ENCODE measurements around the genes HNRNPA0, NME5 and REEP2.

- PRO-cap: bidirectional peak, plus-strand start at chr5:136080720, minus-strand start at chr5:136080615
These were observed 51.7 kb downstream of the TGFBI start for GRCh38 chr5:136080433-136080981.

DNA sequence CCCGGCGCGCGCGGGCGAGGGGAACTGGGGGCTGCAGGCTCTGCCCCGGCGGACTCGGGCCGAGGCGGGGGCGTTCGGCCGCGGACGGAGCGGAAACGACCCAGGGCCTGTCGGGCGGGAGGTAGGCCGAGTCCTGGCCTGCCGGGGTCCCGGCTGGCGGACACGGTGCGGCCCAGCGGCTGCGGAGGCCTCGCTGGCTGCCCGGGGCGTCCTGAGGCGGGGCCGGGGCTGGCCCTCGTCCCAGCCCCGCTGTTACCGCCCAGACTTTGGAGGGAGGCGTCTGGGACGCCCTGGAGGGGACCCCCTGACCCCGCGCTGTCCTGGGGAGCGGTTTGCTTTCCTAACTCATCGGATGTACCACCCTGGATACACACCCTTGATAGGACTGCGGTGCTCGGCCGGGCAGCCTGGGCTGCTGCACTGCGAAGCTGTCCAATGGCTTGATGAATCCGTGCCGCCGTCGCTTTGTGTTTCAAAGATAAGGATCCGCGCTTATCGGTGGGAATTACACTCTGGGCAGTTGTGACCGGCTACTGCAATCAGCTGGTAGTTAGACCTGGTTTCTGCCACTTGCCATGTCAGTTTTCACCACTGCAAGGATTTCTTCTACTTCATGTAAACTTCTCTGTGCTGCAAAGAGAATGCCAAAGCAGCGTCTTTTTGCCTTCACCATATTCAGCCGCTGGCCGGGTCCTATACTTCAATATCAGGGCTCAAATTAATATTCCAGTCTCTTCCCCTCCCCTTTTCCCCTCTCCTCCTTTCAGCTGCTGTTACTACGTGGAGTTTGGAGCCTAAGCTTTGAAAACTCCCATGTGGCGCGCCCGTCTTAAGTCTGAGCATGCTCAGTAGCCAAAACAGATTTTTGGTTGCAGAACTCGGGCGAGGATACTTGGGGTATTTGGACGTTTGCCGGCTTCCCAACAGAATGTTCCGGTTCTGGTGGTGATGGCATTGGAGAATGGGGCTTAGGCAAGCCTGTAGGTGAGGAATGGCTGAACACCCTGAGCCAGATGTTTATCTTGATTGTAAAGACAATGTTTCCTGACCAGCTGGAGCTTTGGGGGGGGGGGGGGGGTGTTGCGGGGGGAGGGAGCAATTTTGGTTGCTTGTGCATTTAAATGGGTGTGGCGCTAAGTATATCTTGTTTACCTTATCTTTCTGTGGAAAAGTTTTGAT lies 720 bp downstream of the SMAD5 start:
- PRO-cap: unidirectional peak, minus-strand start at position 453 of the sequence; bidirectional peak, plus-strand start at position 923 of the sequence, minus-strand start at position 789 of the sequence

GRCh38 chr5:136181187-136181739 lies 11.7 kb downstream of the SMIM32 start:
- PRO-cap: no peak

GRCh38 chr5:137072553-137073186 lies 426.5 kb downstream of the SPOCK1 start:
- PRO-cap: bidirectional peak, plus-strand start at chr5:137072661, minus-strand start at chr5:137072434

DNA sequence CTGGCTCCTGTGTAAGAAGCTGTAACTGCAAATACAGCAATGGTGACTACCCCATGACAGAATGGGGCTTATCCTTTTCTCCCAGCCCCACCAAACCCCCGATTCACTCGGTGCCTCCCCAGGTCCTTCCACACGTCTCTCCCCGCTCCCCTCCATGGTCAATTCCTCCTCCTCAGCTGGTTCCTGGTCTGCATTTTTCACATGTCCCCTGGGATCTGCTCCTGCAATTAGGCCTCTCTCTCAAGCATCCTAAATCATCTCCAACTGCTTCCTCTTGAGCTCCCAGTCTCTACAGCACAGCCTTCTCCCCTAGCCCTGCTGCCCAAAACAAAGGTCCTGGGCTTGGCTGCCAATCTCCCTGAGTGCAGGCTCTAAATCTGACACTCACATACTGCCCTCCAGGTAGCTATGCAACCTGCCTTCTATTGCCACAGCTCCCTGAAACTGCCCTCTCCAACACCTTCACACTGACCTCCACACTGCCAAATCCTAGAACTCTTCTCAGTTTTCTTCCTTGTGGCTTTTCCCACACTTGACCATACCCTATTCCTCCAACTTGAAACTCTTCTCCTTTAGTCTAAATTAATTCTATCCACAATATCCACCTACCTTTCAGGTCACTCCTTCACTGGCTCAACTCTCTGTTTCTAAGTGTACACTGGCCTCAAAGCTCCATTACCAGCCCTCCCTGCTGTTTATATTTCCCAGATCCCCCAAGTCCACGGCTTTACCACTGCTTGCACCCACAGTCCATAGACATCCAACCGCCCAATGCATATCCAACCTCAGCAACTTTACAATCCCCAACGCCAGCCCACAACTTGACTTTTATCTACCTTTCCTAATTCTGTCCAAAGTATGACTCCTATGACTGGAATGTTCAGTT lies 107.4 kb downstream of the SPOCK1 start:
- PRO-cap: no peak

DNA sequence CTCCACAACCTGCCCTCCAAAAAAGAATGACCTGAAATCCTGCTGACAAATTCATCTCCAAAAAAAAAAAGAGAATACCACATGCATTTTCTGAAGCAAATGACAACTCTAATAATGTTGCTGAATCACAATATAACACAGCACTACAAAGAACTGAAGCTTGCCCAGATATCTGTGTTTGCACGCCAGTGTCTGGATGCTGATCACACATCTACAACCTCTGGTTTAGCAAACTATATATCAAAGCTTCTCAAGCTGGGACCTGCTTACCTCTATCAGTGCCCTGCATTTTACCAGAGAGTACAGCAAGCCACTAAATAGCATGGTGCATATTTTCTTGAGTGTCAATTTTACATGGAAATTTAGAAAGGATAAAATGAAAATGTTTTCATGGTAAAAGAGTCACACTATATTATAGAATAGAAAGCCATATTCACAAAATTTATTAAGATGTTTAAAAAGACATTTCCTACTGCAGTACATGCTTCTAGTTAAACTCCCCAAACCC lies 73.7 kb downstream of the SPOCK1 start:
- PRO-cap: no peak

- PRO-cap: bidirectional peak, plus-strand start at chr5:137754519, minus-strand start at chr5:137754357; bidirectional peak, plus-strand start at chr5:137754787, minus-strand start at chr5:137754688
These were observed at the start of gene HNRNPA0 for GRCh38 chr5:137754255-137755172. Gene HNRNPA0, minus strand, starts transcription at chr5:137754363.

DNA sequence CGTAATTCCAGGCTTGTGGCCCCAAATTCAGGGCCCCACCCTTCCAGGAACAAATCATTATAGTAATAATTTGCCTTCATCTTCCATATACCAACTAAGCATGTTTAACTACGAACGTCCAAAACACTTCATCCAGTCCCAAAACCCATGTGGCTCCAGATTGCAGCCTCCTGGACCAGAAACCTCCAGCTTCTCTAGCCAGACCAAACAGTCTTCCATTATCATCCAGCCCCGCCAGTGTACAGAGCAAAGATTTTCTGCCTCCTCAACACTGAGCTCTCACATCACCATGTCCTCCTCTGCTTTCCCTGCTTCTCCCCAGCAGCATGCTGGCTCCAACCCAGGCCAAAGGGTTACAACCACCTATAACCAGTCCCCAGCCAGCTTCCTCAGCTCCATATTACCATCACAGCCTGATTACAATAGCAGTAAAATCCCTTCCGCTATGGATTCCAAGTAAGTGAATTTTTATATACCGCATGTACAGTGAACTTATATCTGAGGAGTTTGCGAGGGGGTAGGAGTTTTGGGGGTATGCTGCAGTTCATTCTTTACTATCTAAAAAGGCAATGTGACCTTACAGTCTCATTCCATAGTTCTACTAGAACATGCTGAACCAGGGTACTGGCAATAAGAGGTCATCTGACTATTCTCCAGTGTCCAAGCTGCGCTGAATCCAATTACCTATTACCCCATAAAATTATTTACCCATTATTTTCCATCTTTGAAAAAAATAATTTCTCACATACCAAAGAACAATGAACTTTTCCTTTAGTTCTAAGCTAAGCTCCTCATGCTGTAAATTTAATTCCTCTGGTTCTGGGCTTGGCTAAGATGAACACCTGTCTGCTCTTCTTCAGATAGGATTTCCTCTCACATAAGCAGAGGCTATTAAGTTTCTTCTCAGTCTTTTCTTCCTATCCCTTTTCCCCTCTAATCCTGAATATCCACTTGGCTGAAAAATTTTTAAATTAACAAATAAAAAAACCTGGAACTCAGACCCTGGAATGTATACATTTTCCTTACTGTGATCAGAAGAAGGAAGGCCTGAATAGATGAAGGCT lies 3.2 kb downstream of the MYOT start:
- PRO-cap: no peak

DNA sequence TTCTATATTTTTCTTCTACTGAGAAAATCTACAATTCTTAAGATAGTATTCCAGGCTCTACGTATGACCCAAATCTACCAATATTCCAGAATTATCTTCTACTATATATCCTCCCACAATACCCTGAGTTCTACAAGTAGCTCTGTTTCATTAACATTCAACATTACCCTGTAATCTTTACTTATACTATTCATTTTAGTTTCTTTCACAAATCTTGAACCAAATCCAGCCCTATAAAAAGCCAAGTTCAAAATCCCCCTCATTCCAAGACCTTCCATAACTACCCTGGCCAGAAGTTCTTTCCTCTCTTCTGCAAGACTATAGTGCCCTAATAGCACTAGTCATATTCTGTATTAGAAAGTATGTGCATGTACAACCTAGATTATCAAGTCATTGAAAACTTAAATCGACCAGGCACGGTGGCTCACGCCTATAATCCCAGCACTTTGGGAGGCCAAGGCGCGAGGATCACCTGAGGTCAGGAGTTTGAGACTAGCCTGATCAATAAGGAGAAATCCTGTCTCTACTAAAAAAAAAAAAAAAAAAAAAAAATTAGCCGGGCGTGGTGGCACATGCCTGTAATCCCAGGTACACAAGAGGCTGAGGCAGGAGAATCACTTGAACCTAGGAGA lies 53.3 kb downstream of the FAM13B start:
- PRO-cap: no peak

DNA sequence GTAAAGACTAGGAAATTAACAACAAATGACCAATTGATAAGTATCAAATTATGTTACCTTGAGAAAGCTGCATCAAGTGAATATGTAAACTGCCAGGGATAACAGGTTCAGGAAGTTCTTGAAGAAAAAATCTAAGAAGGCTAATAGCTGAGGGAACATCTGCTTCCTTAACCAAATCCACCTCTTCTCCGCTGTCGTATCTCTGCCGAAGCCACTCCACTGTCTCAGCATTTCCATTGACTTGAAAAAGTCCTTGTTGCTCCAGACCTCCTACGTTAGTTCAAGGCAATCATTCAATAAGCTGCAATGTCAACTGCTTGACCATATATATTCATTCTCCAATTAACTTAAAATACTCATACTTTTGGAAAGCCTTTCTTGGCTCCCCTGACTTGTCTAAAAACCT lies 14.6 kb downstream of the FAM13B start:
- PRO-cap: no peak

DNA sequence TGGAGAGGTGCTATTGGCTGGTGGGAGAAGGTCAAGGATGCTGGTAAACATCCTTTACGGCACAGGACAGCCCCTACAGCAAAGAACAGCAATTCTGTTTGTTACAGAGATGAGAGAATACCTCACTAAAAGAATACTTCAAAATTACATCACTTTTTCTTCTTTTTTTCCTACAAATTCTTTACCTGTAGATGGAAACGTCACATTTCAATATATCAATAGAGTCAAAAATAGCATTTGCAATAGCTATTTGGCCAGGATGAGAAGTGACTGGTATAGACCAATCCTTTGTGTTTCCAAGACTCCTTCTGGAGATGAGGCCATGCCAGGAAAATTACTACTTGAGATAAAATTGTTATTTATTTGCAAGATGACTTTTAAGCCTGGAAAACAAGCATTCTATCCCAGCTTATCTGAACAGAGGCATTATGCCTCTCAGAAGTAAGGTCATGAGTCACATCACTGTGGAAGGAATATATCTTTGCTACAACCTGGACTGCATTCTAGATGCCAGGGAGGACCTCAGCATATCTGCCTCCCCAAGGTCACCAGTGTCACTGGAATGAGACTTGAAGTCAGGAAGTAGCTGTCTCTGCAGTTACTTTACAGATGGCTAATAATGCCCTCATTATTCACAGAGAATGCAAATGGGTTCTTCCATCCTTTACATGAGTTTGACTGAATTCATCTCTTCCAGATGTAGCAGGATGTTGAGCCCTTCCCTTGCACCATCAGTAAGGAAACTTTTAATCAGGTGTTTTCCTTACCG lies 4.2 kb upstream of the FAM13B start:
- PRO-cap: no peak

- PRO-cap: no peak
These were observed at the start of gene NME5 for GRCh38 chr5:138138837-138139701. Gene NME5, minus strand, starts transcription at chr5:138139428.

DNA sequence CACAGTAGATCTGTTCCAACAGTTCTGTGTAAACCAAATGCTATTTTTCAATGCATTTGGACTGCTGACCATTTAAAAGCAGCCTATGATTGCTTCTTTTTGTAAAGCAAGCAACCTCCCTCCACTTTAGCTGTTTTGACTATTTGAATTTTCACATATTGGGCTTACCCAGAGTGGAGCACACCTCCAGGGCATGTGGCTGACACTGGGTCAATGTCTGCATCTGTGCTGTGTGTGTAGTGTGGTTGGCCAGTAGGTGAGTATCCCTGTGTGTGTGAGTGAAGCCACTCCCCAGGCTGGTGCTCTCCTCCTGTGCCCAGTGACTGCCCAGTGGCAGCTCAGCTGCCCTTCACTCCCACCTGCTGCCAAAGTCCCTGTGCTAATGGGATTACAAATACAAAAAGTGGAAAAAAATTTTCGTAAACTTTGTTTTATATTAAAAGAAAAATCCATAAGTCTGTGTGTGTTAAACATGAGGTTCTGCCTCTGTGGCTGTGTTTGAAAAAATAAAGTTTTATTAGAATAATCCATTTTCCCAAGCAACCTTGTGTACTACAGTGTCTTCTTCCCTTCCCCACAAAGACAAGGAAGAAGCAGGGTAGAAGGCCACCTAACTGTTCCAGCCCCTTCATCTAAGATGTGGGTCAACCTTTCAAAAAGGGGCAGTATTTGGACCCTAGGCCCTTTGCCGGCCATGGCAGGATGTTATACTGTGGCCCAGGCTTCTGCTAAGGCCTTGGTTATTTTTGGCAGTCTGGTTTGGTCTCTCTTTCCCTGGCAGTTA lies 3.1 kb upstream of the KDM3B start:
- PRO-cap: no peak

DNA sequence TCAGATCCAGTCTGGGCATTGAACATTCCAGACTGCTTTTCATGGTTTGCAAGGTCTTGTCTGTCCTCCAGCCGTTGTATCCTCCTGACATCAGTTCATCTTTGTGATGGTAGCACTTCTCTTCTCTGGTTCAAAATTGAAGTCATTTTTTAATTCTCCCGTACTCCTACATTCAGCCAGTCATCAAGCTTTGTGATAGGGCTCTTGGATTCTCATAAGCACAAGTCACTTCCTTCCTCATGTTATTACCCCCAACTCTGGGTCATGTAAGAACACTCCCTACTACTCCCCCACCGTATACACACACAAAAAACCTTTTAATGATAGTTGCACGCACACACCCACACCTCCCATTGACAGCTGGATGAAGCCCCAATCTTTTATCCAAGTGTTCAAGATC lies 16.7 kb downstream of the KDM3B start:
- PRO-cap: no peak

DNA sequence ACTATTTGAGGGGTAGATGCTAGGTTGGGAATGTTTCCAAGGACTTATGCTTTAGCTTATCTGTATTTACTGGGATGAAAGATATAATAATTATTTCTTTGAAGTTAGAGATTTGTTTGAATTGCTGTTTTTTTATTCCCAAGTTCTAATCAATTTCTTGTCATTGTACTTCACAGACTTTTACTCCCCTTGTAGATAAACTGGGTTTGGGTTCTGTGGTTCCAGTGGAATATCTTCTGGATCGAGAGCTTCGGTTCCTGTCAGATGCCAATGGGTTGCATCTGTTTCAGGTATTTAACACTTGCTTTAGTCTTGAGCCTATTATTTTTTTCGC lies 22.4 kb downstream of the KDM3B start:
- PRO-cap: no peak

DNA sequence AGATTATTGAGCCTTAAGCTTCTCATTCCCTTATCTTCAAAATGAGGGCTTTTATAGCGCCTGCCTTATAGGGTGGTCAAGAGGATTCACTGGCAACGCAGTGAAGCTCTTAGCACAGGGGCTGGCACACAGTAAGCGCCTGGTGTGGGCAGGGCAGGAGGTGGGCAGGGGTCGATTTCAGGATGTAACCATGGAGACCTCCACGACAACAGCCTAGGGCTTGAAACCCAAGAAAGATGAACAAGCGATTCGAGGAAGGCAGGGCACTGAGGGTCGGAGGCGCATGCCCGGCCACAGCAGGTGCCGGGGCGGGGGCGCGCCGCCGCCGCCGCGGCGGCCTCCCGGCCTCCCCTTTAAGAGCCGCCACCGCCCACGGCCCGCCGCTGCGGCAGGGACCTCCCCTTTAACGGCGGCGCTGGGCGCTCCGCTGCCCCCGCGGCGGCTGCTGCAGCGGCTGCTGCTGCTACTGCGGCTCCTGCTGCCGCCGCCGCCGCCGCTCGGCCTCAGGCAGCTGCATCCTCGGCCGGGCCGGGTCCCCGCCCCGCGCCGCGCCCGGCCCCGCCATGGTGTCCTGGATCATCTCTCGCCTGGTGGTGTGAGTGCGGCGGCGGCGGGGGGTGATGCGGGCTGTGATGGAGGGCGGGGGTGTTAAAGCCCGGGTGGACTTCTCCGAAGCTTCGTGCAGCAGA lies at the start of gene REEP2:
TSS of gene REEP2 (plus strand) at position 412 of the 689 bp plus-strand sequence.
- PRO-cap: unidirectional peak, plus-strand start at position 406 of the sequence; unidirectional peak, plus-strand start at position 541 of the sequence

- PRO-cap: no peak
These were observed 13.2 kb downstream of the ETF1 start for GRCh38 chr5:138529694-138530367.

- PRO-cap: no peak
These were observed 4.9 kb downstream of the HSPA9 start for GRCh38 chr5:138570241-138570758.

DNA sequence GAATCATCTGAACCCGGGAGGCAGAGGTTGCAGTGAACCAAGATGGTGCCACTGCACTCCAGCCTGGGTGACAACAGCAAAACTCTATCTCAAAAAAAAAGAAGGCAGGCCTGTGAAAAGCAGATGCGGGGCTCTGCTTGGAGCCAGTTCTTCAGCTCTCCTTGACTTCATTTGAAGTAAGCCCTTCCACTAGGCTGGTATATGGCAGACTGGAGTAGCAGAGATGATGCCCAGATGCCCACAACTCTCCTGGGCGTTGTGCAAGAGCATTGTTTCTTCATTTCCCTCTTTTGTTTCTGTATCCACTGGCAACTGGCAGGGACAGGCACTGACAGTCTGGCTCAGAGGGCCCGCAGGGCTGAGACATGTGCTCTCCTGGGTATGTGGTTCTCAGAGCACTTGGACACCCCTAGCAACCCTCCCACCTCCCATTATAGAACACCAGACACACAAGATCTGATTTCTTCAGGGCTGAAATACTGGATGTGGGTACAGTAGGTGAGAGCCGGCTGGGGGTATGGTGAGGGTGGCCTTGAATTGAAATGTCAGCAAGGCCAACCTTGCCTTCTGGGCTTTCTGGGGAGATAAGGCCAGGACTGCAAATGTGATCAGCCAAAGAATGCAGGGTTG lies 28.8 kb upstream of the CTNNA1 start:
- PRO-cap: unidirectional peak, minus-strand start at position 173 of the sequence

GRCh38 chr5:138766138-138766765 lies 13.0 kb downstream of the CTNNA1 start:
- PRO-cap: no peak

Data from right common carotid artery plus branches (tissue), 1 donor.